ENCODE results near the genes PDZRN3 and FRG2C.

DNA sequence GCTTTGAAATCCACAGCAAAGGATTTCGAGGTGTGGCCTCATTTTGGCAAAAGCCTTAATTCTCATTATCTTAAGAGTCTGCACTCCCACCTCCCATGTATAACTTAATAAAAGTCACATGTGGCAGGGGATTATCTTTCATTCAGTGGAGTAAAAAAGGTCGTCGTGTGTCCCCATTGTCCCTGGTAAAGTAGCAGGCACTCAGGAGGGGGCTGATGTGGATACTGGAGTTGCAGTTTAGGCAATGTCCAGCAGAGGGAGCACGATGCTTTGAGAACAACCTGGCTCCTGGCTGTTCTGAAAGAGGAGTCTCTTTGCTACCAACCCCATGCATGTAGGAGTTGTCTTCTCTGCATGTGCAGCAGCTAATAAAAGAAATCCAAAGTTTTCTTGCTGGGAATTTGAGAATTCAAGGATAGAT lies 39.6 kb downstream of the EBLN2 start:
- PRO-cap, 2 experiments = no peak in any of the 2 experiments

- PRO-cap, 2 experiments = no peak in any of the 2 experiments
Observed at GRCh38 chr3:73451516-73452181, 173.1 kb downstream of the PDZRN3 start.

- PRO-cap, 2 experiments = no peak in any of the 2 experiments
Observed at GRCh38 chr3:73511986-73512484, 112.7 kb downstream of the PDZRN3 start.

DNA sequence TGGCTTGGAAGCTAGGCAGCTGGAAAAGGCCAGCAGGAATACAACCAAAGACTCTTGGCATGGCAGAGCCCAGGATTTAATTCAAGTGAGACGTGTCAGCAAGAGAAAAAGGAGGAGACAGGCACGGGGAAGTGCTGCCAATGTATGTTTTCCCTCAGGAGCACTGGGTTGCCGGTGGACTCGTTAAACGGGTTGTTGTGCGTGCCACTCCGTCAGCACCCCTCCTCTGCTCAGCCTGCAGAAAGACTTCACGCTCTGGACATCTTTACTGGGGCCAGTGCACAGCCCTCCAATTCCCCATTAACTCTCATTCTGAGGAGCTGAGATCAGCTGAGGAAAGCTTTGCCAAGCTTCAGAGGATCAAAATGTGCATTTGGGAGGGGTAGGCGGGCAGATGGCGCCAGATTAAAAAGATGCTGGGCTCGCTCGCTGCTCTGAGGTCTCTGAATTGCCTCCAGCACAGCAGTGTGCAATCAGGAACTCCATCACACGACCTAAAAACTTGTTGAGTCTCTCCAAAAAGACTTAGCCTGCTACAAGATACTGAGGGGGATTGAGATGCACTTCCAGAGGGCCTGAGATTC lies 103.6 kb downstream of the PDZRN3 start:
- PRO-cap, 2 experiments = no peak in any of the 2 experiments

DNA sequence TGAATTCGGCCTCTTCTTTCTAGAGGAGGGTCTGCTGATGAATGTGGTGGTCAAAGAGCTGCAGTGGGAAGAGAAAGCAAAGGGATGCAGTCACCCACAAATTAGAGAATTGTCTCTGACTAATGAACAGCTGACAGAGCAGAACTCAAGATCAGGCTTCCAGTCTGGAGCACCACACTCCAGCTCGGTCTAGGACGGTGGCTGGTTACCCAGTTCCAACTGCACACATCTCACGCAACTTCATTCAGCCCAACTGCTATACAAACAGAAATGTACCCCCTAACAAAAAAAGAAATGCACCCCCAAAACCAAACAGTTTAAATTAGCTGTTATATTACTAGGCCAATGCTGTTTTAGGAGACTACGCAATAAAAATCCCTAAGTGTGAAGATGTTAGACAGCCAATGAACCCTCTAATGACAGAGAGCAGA lies 16.7 kb downstream of the PDZRN3 start:
- PRO-cap, 2 experiments = no peak in any of the 2 experiments

- PRO-cap, 2 experiments = no peak in any of the 2 experiments
Observed at GRCh38 chr3:73623111-73623722, 1.5 kb downstream of the PDZRN3 start.

GRCh38 chr3:73624854-73625337 lies at the start of gene PDZRN3:
TSS of gene PDZRN3 (minus strand) at chr3:73624941.
- PRO-cap, 2 experiments = peak in 2 of 2 experiments; most common minus-strand start chr3:73624941 (in 2)

DNA sequence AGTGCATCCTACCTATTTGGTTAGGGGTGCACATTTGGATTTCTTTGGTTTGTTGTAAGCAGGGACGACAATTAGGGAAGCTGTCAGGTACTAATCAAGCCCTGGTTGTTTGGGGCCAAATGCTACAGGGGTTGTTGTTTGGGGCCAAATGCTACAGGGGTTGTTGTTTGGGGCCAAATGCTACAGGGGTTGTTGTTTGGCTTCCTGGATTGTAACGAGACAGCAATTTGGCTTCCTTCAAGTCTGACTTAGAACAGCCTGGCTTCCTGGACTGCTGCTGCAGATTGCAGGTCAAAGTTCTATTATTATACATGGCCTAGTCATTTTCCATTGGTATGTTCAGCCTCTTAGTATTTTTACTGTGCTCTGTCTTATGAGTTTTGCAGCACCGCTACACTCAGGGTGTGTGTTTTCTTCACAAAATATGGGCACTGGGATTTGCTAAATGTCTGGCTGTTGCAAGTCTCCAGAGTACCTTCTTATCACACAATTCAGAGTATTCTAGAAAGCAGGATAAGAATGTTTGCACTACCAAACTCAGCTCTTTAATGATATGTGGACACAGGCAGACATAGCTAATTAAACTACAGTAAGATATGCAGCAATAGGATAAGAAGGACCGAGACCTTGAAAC lies 202.9 kb upstream of the PDZRN3 start:
- PRO-cap, 2 experiments = no peak in any of the 2 experiments

- PRO-cap, 2 experiments = no peak in any of the 2 experiments
Observed at GRCh38 chr3:74409226-74409688, 205.2 kb downstream of the CNTN3 start.

DNA sequence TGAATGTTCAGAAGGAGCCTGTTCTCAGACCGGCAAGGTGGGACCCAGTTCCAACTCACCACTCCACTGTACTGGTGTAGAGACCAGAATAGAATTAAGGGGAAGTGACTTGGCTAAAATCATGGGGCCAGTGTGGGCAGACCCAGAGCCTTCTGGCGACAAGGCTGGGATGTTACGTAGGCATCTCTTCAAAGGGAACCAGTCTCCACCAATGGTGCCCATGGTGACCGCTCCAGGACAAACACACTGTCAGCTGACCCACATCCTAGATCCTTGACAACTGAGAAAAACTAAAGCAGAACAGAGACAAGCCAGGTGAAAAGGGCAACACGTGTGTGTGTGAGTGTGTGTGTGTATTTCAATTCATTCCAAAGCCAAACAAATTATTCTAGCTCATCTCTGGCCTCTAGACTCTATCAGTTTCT lies 321.7 kb upstream of the FRG2C start:
- PRO-cap, 2 experiments = no peak in any of the 2 experiments

- PRO-cap, 2 experiments = no peak in any of the 2 experiments
Observed at GRCh38 chr3:75453136-75453866, 210.8 kb upstream of the FRG2C start.

GRCh38 chr3:75664137-75664491 lies at the start of gene FRG2C:
TSS of gene FRG2C (plus strand) at chr3:75664328.
- PRO-cap, 2 experiments = no peak in any of the 2 experiments

DNA sequence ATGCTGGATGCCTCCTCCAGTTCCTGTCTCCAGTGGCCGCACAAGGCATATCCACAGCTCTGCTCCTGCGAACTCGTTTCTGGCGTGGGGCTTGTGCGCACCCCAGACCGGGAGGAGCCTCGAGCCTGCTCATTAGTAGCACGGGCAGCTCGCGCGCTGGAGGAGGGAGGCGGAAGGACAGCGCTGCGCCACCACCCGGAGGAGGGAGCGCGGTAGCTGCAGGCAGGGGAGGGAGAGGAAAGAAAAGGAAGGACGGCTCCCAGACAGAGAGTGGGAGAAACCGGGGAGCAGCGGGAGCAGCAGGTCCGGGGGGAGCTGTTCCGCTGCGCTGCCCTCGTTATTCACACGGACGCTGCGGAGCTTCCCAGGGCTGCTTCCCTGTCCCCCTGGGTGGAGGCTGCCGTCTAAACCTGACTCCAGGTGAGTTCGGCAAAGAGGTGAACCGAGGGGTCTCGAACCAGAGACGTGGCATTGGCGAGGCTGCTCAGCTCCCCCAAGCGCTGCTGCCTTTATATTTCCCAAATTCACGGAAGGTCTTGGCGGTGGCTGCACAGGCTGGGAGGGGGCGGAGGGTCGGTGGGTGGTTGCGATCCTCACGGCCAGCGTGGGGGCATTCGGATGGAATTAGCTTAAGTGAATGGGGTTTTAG lies 121.3 kb upstream of the ZNF717 start:
- PRO-cap, 2 experiments = no peak in any of the 2 experiments

DNA sequence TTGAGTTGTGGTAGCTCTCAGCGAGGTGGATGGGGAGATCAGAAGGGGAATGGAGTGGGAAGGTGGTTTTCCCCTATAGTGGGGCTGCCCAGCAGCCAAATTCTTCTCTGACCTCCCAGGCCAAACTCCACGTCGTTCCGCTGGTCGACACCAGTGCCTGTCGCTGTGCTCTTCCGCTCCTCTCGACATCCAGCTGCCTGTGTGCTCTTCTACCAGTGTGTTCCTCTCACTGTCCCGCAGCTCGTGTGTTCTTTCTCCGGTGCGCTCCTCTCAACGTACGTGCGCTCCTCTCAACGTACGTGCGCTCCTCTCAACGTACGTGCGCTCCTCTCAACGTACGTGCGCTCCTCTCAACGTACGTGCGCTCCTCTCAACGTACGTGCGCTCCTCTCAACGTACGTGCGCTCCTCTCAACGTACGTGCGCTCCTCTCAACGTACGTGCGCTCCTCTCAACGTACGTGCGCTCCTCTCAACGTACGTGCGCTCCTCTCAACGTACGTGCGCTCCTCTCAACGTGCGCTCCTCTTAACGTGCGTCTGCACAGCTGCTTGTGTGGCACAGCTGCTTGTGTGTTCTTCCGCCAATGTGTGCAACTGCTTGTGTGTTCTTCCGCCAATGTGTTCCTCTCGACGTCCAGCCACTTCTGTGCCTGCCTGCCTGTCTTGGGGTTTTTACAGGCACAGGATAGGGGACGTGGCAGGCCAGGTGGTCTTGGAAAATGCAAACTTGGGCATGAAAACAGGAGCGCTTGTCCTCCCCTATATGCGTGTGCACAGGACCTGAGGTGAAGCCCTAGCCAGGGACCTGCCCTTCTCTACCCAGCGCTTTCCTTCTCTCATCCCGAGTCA lies 991.1 kb downstream of the GBE1 start:
- PRO-cap, 2 experiments = peak in 1 of 2 experiments; most common minus-strand start position 272 of the sequence (in 1)

- PRO-cap, 2 experiments = no peak in any of the 2 experiments
Observed at GRCh38 chr3:80771080-80771757, 990.2 kb downstream of the GBE1 start.

DNA sequence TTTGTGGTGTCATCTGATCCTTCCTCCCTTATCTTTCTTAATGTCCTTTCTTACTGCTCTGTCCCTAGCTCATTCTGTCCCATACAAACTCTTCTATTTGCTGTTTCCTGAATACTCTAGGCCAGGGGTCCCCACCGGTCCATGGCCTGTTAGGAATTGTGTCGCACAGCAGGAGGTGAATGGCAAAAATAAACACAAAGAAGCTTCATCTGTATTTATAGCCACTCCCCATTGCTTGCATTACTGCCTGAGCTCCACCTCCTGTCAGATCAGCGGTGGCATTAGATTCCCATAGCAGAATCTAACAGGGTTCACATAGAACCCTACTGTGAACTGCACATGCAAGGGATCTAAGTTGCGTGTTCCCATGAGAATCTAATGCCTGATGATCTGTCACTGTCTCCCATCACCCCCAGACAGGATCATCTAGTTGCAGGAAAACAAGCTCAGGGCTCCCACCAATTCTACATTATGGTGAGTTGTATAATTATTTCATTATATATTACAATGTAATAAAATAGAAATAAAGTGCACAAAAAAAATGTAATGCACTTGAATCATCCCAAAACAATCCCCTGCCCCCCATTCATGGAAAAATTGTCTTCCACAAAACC lies 28.5 kb downstream of the GBE1 start:
- PRO-cap, 2 experiments = no peak in any of the 2 experiments

DNA sequence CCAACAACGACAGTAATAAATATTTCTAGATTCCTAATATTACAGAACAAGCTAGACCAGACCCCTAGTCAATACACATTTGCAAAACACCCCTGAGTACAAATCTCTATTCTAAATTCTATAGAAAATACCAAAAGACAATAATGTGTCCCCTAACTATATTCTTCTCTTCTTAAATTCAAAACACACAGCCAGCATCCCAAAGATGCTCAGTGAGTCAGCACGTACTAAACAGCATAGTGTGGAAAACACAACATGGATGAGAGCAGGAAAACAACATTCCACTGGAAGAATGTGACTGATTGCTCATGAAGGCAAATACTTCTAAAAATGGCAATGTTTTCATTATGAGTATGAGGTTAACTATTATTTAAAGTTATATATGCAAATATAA lies 18.5 kb downstream of the GBE1 start:
- PRO-cap, 2 experiments = no peak in any of the 2 experiments

GRCh38 chr3:81758381-81758645 lies 3.1 kb downstream of the GBE1 start:
- PRO-cap, 2 experiments = no peak in any of the 2 experiments

DNA sequence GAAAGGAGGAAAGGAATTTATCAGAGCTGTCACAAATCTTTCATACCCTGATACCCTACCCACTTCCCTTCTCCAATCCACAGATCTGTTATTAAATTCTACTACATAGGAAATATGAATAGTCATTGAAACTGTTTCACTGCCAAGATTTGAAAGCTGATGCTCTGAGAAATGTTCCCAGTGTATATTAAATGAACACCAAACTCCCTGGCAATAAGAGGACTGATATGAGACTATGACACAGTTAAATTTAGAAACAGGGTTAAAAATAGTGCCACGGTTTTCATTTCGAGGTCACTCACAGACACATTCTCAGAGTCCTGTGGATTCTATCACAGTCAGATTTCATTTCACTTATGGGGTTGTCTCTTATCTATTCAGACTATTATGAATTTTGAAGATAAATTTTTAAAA lies 27.2 kb upstream of the GBE1 start:
- PRO-cap, 2 experiments = no peak in any of the 2 experiments

- PRO-cap, 2 experiments = no peak in any of the 2 experiments
Observed at GRCh38 chr3:86982696-86983359, 8.1 kb downstream of the VGLL3 start.

Measured in Metastatic Liver Carcinoma in the Lung (tissue), 2 donors.